HepG2 (cell line): Measurements from ENCODE around the gene DNAAF5.

- RRBS, 2 experiments = 24 to 26% methylated on average over 3 of the region's 35 CpGs
CAGE:
- cytosol, long polyA minus RNA = no peak
- cytosol, long polyA plus RNA = no peak
- long polyA plus RNA = no peak
- nucleus, long polyA minus RNA = no peak
- nucleus, long polyA plus RNA = no peak
These were observed 73.1 kb upstream of the FAM20C start for GRCh38 chr7:119076-119923.

GRCh38 chr7:191096-191795 lies 1.1 kb upstream of the FAM20C start:
- RRBS, 2 experiments = 59 to 66% methylated on average over 5 of the region's 16 CpGs
CAGE:
- cytosol, long polyA minus RNA = no peak
- cytosol, long polyA plus RNA = no peak
- long polyA plus RNA = no peak
- nucleus, long polyA minus RNA = no peak
- nucleus, long polyA plus RNA = no peak

DNA sequence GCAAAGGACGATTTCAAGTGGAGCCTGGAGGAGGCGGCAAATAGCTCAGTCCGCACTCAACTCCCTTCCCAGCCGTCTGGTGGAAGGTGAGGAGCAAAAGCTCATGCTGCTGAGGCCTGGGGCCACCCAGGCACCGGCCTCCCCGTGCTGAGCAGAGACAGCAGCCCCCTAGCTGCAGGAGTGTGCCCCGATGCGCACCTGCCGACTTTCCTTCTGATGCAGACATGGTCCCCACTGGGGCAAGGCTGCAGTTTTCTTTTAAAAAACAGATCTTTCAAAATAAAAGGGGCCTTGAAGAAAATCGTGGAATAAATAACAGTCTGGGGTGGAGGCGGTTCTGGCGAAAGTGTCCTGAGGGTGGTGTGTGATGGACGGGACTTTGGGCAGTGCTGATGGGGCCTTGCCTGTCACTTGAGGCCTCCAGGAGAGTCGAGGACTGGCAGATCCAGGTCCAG lies 8.0 kb downstream of the FAM20C start:
- RRBS, 2 experiments = no CpG with 5 or more reads among the region's 14 CpGs
CAGE:
- cytosol, long polyA minus RNA = no peak
- cytosol, long polyA plus RNA = no peak
- long polyA plus RNA = no peak
- nucleus, long polyA minus RNA = no peak
- nucleus, long polyA plus RNA = no peak

GRCh38 chr7:219652-220398 lies 27.5 kb downstream of the FAM20C start:
- RRBS, 2 experiments = 14% methylated on average over 1 of the region's 13 CpGs; no CpG with 5 or more reads in 1 of the 2 experiments
CAGE:
- cytosol, long polyA minus RNA = no peak
- cytosol, long polyA plus RNA = no peak
- long polyA plus RNA = no peak
- nucleus, long polyA minus RNA = no peak
- nucleus, long polyA plus RNA = no peak

DNA sequence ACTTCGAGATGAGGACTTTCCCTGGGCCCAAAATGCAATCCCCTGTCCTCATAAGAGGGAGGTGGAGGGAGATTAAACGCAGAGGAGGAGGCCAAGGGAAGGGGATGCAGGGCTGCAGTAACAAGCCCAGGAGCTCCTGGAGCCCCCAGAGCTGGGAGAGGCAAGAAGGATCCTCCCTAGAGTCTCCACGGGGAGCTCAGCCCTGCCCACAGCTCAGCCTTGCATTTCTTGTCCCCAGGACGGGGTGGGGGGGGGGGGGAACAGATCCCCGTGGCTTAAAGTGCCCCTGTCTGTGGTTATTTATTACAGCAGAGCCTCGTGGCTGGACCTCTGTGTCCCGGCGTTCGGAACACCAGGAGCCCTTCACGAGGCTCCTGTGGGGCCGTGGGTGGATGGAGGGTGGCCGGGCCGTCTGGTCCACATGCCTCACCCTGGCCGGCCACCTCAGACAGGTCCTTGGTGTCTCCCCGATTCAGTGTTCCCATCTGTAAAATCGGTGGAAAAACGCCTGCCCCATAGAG lies 37.8 kb downstream of the FAM20C start:
- RRBS, 2 experiments = 97 to 98% methylated on average over 4 to 6 of the region's 17 CpGs
CAGE:
- cytosol, long polyA minus RNA = no peak
- cytosol, long polyA plus RNA = no peak
- long polyA plus RNA = no peak
- nucleus, long polyA minus RNA = no peak
- nucleus, long polyA plus RNA = no peak

DNA sequence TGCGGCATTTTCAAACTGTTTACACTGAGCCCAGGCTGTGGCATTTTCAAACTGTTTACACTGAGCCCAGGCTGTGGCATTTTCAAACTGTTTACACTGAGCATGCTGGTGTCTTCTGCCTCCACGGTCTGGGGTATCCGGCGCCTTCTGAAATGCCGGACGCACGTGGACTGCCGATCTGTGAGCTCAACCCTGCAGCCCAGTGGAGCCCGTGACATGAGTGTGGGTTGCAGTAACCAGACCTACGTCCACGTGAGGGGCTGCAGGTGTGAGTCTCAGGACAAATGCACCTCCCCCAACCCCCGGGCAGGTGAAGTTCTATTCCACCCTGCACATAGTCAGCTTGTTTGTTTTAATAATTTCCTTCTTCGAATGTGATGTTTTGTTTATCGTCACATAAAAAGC lies 42.8 kb downstream of the FAM20C start:
- RRBS, 2 experiments = no CpG with 5 or more reads among the region's 14 CpGs
CAGE:
- cytosol, long polyA minus RNA = no peak
- cytosol, long polyA plus RNA = no peak
- long polyA plus RNA = no peak
- nucleus, long polyA minus RNA = no peak
- nucleus, long polyA plus RNA = no peak

GRCh38 chr7:235565-236437 lies 43.4 kb downstream of the FAM20C start:
- RRBS, 2 experiments = no CpG with 5 or more reads among the region's 35 CpGs
CAGE:
- cytosol, long polyA minus RNA = no peak
- cytosol, long polyA plus RNA = no peak
- long polyA plus RNA = no peak
- nucleus, long polyA minus RNA = no peak
- nucleus, long polyA plus RNA = no peak

DNA sequence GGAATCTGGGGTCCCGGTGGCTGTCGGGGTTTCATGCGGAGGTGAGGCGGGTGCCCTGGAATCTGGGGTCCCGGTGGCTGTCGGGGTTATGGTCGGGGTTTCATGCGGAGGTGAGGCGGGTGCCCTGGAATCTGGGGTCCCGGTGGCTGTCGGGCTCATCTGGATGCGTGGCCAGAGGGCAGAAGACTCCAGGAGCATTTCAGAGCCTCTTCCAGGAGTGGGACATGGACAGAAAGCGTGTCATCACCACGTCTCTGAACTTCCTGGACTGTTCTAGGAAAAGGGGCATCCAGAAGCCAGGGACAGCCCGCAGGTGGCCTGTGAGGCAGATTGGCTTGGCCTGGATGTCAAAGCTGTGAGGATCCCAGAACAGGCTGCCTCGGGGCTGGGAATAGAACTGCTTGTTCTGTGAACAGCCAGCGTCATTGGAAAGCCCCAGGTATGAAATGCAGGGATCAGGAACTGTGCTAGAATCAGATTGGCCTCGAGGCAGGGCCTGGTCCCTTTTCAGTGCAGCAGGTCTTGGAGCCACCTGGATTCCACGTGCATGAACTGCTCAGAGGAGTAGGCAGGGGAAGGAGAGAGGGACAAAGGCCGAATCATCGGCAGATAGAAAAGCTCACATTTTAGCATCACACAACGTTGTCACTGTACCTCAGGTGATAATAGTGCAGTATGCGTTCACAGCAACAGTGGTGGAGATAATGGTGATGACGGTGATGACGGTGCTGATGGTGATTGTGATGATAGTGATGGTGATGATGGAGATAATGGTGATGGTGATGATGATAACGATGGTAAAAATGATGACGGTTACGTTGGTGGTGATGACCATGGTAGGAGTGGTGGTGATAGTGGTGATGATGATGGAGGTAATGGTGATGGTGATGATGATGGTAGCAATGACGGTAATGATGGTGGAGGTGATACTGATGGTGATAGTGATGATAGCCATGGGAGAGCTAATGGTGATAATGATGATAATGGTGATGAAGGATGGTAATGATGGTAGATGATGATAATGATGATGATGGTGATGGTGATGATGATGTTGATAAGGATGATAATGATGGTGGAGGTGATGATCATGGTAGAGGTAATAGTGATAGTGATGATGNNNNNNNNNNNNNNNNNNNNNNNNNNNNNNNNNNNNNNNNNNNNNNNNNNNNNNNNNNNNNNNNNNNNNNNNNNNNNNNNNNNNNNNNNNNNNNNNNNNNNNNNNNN lies 44.8 kb downstream of the FAM20C start:
- RRBS, 2 experiments = no CpG with 5 or more reads among the region's 29 CpGs
CAGE:
- cytosol, long polyA minus RNA = no peak
- cytosol, long polyA plus RNA = no peak
- long polyA plus RNA = start-site peak on the plus strand centred at position 870 of the sequence, 183 bp wide, 6 and 7 reads in 2 replicates
- nucleus, long polyA minus RNA = no peak
- nucleus, long polyA plus RNA = no peak

DNA sequence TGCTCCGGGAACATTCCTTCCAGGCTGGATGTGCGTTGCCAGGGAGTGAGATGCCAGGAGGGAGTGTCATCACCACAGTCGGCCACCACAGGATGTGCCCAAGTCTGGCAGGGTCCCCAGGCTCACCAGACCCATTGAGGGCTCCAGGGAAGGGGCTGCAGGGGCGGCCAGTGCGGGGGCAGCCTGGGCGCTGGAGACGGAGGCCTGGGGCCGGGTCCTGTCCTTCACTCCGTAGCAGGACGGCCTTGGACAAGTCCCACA lies 63.9 kb downstream of the FOXL3 start:
- RRBS, 2 experiments = no CpG with 5 or more reads among the region's 10 CpGs
CAGE:
- cytosol, long polyA minus RNA = no peak
- cytosol, long polyA plus RNA = no peak
- long polyA plus RNA = no peak
- nucleus, long polyA minus RNA = no peak
- nucleus, long polyA plus RNA = no peak

GRCh38 chr7:369709-370869 lies 80.1 kb downstream of the FOXL3 start:
- RRBS, 2 experiments = 73 to 75% methylated on average over 7 of the region's 51 CpGs
CAGE:
- cytosol, long polyA minus RNA = no peak
- cytosol, long polyA plus RNA = no peak
- long polyA plus RNA = no peak
- nucleus, long polyA minus RNA = no peak
- nucleus, long polyA plus RNA = no peak

DNA sequence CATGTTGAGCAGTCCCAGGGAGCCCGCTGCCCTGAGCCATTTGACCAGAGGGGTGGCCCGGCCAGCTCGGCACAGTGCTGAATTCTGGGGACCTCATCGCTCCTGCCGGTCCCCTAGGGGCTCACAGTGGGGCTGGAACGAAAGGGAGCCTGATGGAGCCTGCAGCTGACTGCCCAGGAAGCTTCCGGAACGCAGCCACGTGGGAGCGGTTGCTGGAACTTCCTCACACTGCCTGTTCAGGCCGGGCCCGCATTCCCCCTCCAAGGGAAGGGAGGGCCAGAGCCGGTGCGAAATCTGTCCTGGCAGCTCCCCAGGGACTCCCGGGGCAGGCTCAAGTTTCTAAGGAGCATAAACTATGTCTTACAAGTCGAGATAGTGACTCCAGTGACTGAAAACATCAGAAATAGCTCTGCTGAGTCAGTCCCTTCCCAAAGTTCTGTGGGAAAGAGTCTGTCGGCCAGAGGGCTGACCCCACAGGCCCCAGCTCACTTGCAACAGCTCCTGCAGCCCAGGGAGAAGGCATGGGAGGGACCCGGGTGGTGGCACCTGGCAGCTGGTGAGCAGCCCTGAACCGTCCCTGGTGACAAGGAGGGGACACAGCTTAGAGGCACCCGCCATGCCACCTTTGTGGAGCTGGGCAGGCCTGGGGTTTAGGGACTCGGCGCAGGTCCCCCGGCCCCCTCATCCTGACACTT lies 47.7 kb downstream of the PDGFA start:
- RRBS, 2 experiments = 85 to 87% methylated on average over 11 to 12 of the region's 23 CpGs
CAGE:
- cytosol, long polyA minus RNA = no peak
- cytosol, long polyA plus RNA = no peak
- long polyA plus RNA = no peak
- nucleus, long polyA minus RNA = no peak
- nucleus, long polyA plus RNA = no peak

DNA sequence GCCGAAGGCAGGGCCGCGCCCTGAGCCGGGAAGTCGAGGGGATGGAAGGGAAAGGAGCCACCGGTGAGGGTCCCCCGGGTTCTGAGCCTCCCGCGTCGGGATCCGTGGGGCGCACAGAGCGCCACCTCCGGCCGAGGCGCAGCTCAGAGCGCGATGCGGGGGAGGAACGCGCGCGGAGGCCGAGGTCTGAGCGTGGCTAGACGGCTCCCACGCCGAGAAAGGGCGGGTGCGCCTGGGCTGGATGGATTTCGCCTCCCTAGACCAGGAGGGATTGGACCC lies 856 bp upstream of the PDGFA start:
- RRBS, 2 experiments = 7 to 15% methylated on average over 10 of the region's 31 CpGs
CAGE:
- cytosol, long polyA minus RNA = no peak
- cytosol, long polyA plus RNA = no peak
- long polyA plus RNA = no peak
- nucleus, long polyA minus RNA = no peak
- nucleus, long polyA plus RNA = no peak

DNA sequence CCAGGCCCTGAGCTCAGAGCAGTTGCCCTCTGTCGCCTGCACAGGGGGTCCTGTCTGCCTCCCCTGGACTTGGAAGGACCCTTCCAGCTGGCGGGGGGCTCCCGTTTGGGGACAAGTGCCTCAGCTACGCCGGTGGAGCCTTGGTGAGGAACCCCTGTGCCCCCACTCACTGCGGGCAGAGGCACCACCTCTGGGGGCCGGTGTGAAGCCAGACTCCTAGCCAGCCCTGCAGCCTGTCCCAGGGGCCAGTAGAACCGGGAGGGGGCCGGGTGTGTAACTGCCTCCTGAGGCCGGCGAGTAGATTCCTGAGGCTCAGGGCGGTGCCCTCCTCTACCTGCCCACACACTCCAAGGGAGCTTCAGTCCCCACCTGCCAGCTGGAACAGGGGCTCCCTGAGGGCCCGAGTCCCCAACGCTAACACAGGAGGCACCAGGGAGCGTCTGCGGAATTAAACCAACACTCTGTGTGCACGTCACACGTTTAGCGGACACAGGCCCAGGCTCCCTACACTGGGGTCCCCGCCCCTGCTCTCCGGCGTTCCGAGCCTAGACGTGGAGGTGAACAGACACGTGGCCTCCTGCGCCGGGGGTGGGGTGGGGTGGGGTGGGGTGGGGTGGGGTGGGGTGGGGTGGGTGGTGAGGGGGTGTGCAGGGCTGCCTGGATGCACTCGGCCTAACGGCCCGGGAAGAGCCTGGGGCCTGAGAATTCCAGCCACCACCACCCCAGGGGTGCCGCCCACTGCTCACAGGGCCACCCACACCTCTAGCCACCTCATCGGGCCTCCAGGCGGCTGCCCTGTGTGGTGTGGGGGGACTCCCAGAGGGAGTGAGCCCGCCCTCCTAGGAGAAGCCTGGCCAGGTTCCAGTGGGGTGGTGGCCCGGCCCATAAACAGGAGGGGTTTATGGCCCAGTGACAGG lies 19.7 kb upstream of the PDGFA start:
- RRBS, 2 experiments = 4% methylated on average over 11 of the region's 35 CpGs
CAGE:
- cytosol, long polyA minus RNA = no peak
- cytosol, long polyA plus RNA = no peak
- long polyA plus RNA = no peak
- nucleus, long polyA minus RNA = no peak
- nucleus, long polyA plus RNA = no peak

DNA sequence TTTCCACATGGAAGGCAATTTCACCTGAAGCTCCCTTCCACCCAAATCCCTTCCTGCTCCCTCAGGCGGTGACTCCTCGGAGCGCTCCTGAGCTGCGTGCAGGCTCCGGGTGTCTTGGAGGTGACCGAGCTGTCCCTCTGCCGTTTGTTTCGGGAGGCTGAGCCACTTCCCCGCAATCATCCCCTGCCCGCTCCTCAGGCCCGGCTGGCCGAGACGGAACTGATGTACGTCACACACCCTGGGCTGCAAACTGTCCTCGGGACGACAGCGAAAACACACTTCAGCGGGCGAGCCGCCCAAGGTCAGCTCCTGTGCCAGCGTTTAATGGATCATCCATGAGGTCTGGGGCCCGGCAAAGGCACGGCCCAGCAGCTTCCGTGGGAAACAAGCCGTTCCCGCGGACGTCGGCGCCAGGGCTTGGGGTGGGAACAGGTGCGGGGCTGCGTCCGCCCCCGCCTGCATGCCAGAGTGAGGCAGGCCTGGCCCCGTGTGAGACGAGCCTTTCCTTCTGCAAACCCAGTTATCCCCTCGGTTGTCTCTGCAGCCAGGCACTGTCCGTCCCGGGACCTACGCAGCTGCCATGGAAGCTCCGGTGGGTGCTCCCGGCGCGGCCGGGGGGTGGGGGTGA lies 41.9 kb upstream of the PDGFA start:
- RRBS, 2 experiments = 95 to over 99% methylated on average over 5 to 6 of the region's 45 CpGs
CAGE:
- cytosol, long polyA minus RNA = no peak
- cytosol, long polyA plus RNA = no peak
- long polyA plus RNA = no peak
- nucleus, long polyA minus RNA = no peak
- nucleus, long polyA plus RNA = no peak

DNA sequence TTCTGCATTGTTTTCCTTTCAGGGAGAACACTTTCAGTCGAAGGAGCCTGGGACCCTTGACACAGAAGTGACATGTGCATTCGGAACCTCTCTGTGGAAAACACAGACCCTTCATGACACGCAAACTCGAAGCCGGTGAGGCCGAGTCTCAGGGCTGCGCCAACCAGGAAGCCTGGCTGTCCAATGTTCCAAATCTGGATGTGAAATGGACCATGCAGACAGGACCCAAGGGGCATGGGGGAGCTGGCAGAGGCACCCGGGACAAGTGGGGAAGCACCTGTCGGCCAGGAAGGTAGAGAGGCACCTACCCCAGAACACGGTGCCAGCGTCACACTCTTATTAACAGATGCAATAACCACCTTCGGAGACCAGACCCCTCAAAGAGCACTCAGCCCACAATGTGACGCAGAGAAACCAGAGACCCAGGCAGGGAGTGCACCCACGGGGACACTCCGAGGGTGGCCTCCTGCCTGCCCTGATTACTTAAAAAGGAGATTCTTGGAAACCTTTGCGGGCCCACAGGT lies 88.3 kb upstream of the PDGFA start:
- RRBS, 2 experiments = 100% methylated on average over 3 of the region's 16 CpGs; no CpG with 5 or more reads in 1 of the 2 experiments
CAGE:
- cytosol, long polyA minus RNA = no peak
- cytosol, long polyA plus RNA = no peak
- long polyA plus RNA = no peak
- nucleus, long polyA minus RNA = no peak
- nucleus, long polyA plus RNA = no peak

- RRBS, 2 experiments = no CpG with 5 or more reads among the region's 25 CpGs
CAGE:
- cytosol, long polyA minus RNA = no peak
- cytosol, long polyA plus RNA = no peak
- long polyA plus RNA = no peak
- nucleus, long polyA minus RNA = no peak
- nucleus, long polyA plus RNA = no peak
These were observed 81.6 kb upstream of the DNAAF5 start for GRCh38 chr7:644804-645419.

DNA sequence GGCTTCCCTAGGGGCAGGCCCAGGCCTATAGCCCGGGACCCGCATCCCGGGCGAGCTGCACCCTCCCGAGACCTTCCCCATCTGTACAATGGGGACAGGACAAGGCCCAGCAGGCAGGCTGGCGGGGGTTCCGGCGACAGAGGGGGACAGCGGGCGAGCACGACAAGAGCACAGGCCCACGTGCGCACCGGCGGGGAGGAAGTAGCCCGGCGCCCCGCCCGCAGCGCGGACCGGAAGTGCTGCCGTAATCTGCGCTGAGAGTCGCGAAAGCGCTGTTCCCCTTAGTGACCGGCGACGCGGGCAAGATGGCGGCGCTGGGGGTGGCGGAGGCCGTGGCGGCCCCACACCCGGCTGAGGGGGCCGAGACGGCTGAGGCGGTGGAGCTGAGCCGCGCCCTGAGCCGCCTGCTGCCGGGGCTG lies at the start of gene DNAAF5:
Gene DNAAF5 (plus strand): TSS at position 284 of the 419 bp plus-strand sequence.
- RRBS, 2 experiments = 1 to 2% methylated on average over 35 of the region's 44 CpGs
CAGE:
- cytosol, long polyA minus RNA = no peak
- cytosol, long polyA plus RNA = no peak
- long polyA plus RNA = start-site peak on the plus strand centred at position 293 of the sequence, 32 bp wide, 150 and 145 reads in 2 replicates
- nucleus, long polyA minus RNA = start-site peak on the plus strand centred at position 189 of the sequence, 217 bp wide, 43 reads
- nucleus, long polyA plus RNA = start-site peak on the plus strand centred at position 263 of the sequence, 82 bp wide, 57 and 106 reads in 2 replicates

DNA sequence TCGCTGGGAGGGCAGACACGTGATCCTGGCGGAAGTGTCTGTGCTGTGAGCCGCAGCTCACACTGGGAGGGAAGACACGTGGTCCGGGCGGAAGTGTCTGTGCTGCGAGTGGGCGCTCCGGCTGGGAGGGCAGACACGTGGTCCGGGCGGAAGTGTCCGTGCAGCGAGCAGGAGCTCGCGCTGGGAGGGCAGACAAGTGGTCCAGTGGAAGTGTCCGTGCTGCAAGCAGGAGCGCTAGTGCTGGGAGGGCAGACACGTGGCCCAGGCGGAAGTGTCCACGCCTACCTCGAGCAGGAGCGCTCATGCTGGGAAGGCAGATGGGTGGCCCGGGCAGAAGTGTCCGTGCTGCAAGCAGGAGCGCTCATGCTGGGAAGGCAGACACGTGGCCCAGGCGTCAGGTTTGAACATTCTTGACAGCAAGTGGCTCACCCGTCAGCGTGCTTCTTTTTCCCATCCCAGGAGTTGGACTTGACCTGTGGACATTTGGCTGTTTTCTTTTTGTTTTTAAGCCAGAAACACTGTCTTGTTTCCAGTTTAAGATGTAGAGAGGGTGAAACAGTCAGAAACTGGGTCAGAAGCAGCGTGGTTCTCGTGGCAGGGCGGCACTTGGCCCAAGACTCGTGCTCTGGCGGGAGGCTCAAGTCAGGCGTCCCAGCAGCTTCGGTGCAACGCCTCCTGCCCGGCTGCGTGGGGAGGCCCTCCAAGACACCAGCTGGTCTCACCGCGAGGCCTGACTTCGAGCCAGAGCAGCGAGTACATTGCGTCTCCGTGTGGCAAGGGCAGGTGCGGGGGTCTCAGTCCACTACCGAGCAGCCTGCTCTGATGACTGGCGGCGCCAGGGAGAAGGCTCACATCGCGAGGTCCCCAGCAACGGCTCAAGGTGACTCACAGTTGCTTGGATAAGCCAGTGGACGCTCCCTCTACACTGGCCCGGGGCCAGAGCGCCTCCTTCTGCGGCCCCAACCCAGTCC lies 41.5 kb upstream of the PRKAR1B start:
- RRBS, 2 experiments = no CpG with 5 or more reads among the region's 58 CpGs
CAGE:
- cytosol, long polyA minus RNA = no peak
- cytosol, long polyA plus RNA = no peak
- long polyA plus RNA = no peak
- nucleus, long polyA minus RNA = no peak
- nucleus, long polyA plus RNA = no peak

GRCh38 chr7:823530-824584 lies 8.4 kb upstream of the SUN1 start:
- RRBS, 2 experiments = no CpG with 5 or more reads among the region's 21 CpGs
CAGE:
- cytosol, long polyA minus RNA = no peak
- cytosol, long polyA plus RNA = no peak
- long polyA plus RNA = no peak
- nucleus, long polyA minus RNA = no peak
- nucleus, long polyA plus RNA = no peak

DNA sequence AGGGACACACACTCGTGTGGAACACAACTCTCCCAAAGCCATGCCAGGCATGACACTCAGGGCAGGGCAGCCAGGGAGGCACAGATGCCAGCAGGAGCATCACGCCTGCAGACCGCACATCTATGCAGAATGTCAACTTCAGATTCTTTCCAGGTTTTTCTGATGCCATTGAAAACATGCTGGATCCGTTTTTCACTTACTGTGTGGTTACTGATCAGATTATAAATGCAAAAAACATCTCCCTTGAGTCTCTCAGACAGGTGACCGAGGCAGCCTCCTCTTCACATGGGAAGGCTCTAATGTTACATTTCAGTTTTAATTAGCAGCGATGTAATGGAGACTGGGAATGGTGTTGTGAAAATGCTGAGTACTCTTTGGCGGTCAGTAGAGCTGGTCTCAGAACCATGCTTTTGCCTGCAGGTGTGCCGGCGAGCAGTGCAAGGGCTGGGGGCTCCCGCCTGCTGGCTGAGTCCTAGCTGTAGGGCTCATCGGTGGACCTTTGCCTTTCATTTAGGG lies 3.2 kb upstream of the SUN1 start:
- RRBS, 2 experiments = no CpG with 5 or more reads among the region's 11 CpGs
CAGE:
- cytosol, long polyA minus RNA = no peak
- cytosol, long polyA plus RNA = no peak
- long polyA plus RNA = no peak
- nucleus, long polyA minus RNA = no peak
- nucleus, long polyA plus RNA = no peak